Daoy (cell line): ENCODE measurements around the gene ZPBP2.

GRCh38 chr17:39664662-39665098 lies 469 bp upstream of the TCAP start:
- RAMPAGE, long total RNA = no peak

DNA sequence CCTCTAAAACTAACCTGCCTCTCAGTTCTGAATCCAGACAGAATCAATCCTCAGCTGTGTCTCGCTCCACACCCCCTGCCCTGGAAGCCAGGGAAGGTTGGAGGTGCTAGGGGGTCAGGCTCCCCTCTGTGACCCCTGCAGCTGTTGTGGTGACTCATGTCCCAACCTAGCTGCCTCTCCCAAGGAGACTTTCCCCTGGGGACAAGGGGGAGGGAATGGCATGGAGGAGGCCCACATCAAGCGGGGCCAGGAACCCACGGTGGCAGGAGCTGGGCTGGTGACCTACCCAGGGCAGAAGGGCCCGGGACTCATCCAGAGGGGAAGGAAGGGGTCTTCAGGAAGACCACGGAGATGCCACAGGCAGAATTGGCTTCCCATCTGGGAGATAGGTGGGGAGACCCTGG lies 1.3 kb upstream of the PNMT start:
- RAMPAGE, long total RNA = no peak

GRCh38 chr17:39687040-39687337 lies 868 bp downstream of the PGAP3 start:
- RAMPAGE, long total RNA = no peak

- RAMPAGE, long total RNA = no peak
Observed at GRCh38 chr17:39703545-39703995, 3.7 kb downstream of the ERBB2 start.

- RAMPAGE, long total RNA = no peak
Observed at GRCh38 chr17:39712247-39712783, 12.5 kb downstream of the ERBB2 start.

DNA sequence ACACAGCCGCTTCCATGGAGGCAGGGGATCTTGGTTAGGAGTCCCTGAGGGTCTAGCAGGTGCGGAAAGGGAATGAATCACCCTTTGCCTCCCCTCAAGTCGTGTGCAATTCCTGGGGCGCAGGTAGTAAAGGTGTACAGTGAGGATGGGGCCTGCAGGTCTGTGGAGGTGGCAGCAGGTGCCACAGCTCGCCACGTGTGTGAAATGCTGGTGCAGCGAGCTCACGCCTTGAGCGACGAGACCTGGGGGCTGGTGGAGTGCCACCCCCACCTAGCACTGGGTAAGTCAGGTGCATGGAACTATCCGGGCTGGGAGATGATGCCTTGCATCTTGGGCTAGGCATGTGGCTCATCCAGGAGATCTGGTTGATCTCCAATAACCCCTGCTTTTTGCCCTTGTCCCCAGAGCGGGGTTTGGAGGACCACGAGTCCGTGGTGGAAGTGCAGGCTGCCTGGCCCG lies 5.1 kb downstream of the GRB7 start:
- RAMPAGE, long total RNA = no peak

- RAMPAGE, long total RNA = no peak
Observed at GRCh38 chr17:39755820-39756599, 18.3 kb downstream of the GRB7 start.

DNA sequence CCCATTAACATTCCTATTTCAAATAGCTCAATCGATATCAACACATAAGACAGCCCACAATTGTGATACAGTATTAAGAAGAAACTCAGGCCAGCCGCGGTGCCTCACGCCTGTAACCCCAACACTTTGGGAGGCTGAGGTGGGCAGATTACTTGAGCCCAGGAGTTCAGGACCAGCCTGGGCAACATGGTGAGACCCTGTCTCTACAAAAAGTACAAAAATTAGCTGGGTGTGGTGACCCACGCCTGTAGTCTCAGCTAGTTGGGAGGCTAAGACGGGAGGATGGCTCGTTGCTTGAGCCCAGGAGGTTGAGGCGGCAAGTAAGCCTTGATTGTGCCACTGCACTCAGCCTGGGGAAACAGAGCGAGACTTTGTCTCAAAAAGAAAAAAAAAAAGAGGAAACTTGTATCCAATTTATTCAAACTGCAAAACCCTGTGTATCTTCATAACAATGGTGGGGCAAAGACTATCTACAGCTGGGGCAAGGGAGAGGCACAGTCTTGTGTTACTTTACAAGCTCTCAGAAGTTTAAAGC lies 21.4 kb downstream of the GRB7 start:
- RAMPAGE, long total RNA = no peak

GRCh38 chr17:39867496-39868793 lies at the start of gene ZPBP2:
Gene ZPBP2 (plus strand): TSS chr17:39868202.
- RAMPAGE, long total RNA = no peak

DNA sequence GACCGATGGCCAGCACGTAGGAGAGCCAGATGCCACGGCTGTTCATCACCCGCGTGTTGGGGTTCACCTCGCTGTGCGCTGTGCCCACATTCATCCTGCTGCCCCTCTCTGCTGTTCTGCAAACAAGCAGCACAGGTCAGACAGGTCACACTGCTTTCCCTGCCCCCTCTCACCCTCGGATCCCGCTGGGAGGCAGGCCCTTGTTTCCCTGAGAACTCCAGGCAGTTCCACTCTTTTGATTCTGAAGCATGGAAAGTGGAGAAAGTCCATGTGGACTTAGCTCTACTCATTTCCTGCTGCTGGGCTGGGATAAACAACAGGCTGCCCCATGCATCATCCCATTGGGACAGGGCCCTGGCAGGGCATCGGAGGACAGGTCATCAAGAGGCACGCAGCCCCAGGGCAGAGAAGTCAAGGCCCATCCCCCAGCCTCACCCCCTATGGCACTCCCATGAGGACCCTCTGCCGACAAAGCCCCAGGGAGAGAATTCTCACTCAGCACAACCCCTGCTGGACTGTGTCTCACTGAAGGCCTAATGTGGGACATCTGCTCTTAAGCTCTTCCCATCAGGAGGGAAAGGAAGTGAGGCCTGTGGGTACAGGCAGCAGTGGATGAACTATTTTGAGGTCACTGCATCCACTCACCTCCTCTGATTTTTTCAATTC lies 3.2 kb downstream of the ORMDL3 start:
- RAMPAGE, long total RNA = no peak

GRCh38 chr17:40014393-40014930 lies 778 bp upstream of the CSF3 start:
- RAMPAGE, long total RNA = no peak

DNA sequence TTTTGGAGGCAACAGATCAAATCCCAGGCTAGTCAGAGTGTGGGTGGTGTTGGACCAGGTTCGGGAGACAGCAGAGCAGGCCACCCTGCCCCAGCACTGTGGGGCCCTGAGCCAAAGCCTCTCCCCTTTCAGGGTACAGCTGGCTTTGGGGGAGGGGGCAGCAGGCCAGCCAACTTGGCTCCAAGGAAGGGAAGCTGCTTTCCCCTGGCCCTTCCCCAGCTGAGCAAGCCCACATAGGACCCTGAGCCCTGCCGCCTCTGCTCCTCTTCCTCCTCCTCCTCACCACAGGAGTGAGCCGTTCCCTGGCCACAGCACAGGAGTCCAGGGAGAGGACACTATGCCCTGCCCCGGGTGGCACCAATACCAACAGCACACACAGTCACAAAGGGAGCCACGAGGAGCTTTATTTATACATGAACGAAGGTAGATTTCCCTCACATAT lies 3.5 kb downstream of the CSF3 start:
- RAMPAGE, long total RNA = no peak

GRCh38 chr17:40021390-40021802 lies 6.2 kb downstream of the CSF3 start:
- RAMPAGE, long total RNA = no peak

DNA sequence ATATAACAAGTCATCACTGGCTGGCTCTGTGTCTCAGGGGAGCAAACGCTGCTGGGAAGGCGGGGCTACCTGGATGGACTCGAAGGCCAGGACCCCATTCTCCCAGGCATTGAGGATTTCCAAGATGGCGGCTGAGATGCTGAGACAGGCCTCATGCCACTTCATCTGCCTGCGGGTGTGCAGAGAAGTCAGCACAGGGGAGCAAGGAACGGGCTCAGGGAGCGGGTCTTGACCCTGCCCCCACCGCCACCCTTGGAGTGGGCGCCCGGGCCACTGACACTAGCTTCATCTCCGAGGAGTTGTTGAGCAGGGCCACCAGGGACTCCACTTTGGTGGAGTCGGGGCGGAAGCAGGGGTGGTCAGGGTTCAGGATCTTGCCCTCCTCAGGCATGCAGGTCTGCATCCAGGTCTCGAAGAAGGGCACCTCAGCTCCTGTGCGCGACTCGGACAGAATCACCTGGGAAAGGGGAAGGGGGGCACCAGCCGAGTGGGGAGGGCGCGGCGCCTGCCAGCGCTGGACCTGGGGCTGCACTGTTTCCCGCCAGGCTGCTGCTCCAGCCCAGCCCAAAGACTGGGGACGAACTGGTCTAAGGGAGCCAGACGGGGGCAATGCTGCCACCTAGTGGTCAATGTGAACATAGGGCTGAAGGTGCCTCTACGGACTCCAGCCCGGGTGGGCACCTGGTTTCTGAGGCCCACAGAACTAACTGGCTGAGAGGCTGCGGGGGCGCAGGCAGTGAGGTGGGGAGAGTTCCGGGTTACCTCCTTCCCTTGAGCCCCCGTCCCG lies 11.5 kb downstream of the CSF3 start:
- RAMPAGE, long total RNA = no peak

- RAMPAGE, long total RNA = no peak
Observed at GRCh38 chr17:40058388-40058845, 4.2 kb upstream of the MED24 start.

GRCh38 chr17:40099675-40100009 lies 747 bp downstream of the NR1D1 start:
- RAMPAGE, long total RNA = no peak

DNA sequence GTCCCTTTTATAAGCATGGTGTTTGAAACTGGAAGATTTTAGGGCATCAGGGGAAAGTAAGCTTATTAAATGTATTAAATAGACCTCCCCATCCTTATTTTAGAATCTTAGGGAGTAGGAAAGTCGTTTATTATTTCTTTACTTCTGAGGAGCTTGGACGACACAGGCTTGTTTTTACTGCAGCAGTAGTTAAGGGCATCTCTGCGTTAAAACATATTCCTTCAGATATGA lies 2.1 kb downstream of the MSL1 start:
- RAMPAGE, long total RNA = no peak

GRCh38 chr17:40130788-40131501 lies 9.2 kb downstream of the MSL1 start:
- RAMPAGE, long total RNA = no peak

GRCh38 chr17:40290798-40291730 lies 3.4 kb downstream of the CDC6 start:
- RAMPAGE, long total RNA = no peak

GRCh38 chr17:40317236-40317789 lies 8.3 kb downstream of the RARA start:
- RAMPAGE, long total RNA = no peak